A375 (cell line): ENCODE data around the gene FBLN7.

DNA sequence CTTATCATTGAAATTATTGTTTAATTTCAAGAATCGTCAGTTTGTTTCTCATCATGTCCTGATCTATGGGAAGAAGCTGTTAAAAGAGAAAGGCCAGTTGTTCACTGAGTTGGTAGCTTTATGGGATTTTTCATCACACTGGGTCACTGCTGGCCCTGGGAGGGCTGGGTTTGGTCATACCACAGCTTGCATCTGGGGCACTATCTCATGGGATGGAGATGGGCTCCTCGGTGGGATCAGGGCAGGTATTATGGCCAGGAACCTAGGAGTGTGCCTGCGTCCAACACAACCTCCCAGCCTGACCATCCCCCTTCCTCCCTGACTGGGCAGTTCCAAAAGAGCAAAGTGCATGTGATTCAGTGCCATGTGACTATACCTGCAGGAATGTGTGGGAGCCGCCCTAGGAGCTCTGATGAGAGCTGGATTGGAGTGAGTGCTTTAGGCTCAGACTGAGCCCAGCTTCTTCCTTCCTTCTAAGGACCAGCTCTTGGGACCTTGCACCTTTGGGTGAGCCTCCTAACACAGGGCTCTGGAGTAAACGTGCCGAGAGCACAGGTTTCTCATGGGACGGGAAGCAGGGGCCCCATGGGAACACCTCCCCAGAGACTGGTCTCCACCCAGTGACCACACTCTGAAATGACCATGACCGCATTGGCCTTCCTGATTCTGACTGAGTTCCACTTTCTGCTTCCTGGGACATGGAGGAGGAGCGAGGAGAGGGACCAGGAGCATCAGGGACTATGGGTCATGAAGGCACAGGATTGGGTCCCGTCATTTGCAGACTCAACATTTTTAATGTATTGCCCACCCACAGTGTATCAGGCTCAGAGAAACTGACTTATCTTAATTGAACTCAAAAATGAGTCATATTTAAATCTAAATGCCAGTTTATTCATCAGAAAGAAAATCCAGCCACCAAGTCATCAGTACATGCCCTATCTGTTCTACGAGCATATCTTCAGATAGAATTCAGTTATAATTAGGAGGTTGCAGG lies 87.9 kb upstream of the BCL2L11 start:
- RAMPAGE, long total RNA, result no peak

DNA sequence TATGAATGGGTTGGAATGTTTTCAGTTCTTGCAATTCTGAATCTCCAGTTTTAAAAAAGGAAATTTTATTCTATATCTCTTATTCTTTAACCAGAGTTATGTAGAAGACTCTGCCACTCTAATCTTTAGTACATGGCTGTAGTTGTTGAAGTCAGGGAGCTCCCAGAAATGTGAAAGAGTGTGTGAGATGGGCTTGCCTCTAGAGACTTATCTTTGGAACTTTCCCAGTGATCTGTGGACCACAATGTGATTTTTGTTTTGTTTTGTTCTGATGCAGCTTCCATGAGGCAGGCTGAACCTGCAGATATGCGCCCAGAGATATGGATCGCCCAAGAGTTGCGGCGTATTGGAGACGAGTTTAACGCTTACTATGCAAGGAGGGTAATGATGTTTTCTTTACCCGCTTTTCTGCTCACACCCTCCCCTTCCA lies 29.1 kb downstream of the BCL2L11 start:
- RAMPAGE, long total RNA, result no peak

DNA sequence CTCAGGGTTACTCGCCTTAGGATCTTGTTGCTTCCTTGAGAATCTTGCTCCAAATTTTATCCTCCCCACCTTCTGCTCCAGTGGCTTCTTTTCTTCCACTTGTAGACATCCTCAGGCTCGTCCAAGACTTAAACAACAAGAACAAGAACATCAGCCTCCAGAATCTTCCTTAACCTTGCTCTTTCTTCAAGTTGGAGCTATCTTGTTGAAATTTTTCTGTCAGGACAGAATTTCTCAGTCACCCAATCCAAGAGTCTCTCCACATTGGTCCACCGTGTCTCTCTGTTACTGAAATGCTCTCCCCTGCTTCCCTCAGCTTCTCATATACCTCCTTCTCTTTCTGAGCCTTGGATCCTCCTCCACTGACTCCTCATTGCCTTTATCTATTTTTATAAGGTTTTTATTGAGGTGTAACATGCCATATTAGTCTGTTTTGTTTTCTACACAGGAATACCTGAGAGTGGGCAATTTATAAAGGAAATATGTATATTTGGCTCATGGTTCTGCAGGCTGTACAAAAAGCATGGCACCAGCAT lies 113.0 kb downstream of the BCL2L11 start:
- RAMPAGE, long total RNA, result no peak

GRCh38 chr2:111276973-111277309 lies 156.2 kb downstream of the BCL2L11 start:
- RAMPAGE, long total RNA, result no peak

DNA sequence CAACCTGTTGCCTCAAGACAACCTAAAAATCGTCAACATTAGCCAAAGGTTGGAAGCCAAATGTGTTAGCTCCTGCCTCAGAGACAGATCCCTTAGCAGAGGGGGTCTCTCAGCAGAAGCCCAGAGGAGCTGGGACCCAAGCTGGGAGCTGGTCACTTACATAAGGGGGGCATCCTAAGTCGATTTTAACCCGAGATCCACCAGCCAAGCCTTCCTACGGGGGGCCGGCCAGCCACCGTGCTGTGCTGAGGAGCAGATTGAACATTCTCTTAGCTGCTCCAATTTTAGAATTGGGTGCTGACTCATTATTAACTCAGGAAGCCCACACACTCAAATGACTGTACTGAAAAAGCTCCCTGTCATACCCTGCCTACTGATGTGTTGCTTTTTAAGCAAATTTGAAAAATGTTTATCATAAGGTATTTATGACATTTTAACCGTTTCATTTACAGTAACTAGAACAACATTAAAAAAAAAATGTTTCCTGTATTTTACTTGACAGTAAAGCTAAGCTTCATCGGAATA lies 373.0 kb downstream of the BCL2L11 start:
- RAMPAGE, long total RNA, result no peak

- RAMPAGE, long total RNA, result no peak
These were observed 181.7 kb downstream of the ANAPC1 start for GRCh38 chr2:111701959-111703073.

DNA sequence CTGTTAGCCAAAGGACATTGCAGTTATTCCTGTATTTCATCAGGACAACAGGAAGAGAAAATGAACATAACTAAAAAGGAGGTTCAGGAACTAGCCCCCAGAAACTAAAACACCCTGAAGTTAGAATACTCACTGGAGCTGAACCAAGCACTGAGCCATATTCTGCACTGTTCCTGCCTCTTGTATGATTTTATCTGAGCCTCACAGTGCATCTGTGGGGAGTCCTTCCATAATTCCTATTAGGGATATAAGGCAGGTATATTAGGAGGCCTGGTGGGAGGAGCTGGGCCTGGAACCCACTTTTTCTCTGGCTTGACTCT lies 48.8 kb upstream of the TMEM87B start:
- RAMPAGE, long total RNA, result no peak

GRCh38 chr2:112031336-112032791 lies 23.2 kb upstream of the TMEM87B start:
- RAMPAGE, long total RNA, result no peak

DNA sequence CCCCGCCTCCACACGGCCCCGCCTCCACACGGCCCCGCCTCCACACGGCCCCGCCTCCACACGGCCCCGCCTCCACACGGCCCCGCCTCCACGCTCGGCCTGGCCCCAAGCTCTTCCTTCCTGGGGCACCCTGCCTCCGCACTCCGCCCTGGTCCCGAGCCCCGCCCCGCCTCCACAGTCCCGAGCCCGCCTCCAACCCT lies 262 bp upstream of the TMEM87B start:
- RAMPAGE, long total RNA, result no peak

DNA sequence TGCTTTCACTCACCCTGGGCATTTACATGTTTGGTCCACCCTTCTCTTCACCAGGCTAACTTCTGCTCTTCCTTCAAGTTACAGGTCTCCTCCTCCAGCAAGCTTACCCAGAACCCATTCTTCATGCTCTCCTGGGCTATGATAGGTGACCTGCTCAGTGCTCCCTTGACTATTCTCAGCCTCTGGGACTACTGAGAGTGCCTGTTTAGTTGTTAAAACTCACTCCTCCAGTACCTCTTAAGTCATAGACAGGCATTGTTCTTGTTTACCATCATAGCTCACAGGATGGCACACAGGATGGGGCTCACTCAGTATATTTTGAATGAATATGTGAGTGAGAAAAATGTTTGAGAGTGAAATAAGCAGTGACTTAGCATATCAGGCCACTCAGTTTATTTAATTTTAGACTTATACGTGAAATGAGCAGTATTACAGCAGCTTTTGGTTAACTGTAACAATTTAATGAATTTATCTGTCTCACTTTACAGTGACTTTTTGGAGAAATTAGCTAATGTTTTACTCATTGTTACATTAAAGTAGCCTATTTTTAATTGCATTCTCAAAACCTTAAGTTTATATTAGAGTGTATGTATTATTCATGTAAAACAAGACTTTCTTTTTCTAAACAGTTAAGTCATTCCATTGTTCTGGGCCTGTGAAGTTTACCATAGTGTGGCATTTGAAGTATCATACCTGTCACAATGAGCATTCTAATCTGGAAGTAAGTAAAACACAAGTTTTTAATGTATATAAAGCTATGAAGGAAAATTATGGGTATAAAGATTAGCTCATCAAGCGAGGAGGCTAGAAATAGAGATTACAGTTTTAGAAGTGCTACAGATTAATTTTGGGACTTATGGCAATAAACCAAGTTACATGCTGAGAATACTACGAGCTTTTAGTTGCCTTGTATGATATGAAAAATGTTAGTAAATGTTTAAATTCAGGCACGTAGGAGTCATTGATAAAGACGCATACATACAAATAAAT lies 8.8 kb downstream of the TMEM87B start:
- RAMPAGE, long total RNA, result no peak

GRCh38 chr2:112138226-112139354 lies at the start of gene FBLN7:
TSS of gene FBLN7 (plus strand) at chr2:112138385.
- RAMPAGE, long total RNA, result no peak

DNA sequence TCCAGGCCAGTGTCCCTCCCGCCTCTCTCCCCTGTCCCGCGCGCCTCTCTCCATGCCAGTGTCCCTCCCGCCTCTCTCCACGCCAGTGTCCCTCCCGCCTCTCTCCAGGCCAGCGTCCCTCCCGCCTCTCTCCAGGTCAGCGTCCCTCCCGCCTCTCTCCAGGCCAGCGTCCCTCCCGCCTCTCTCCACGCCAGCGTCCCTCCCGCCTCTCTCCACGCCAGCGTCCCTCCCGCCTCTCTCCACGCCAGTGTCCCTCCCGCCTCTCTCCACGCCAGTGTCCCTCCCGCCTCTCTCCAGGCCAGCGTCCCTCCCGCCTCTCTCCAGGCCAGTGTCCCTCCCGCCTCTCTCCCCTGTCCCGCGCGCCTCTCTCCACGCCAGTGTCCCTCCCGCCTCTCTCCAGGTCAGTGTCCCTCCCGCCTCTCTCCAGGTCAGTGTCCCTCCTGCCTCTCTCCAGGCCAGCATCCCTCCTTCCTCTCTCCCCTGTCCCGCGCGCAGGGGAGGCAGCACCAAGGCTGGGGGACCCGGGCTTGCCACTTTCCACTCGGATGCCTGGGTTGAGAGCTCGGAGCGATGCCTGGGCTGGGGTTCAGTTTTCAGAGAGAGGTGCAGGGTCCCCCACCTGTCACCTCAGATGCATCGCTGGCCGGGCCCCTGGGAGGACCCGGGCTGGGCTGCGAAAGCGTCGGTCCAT lies 1.8 kb downstream of the FBLN7 start:
- RAMPAGE, long total RNA, result no peak

DNA sequence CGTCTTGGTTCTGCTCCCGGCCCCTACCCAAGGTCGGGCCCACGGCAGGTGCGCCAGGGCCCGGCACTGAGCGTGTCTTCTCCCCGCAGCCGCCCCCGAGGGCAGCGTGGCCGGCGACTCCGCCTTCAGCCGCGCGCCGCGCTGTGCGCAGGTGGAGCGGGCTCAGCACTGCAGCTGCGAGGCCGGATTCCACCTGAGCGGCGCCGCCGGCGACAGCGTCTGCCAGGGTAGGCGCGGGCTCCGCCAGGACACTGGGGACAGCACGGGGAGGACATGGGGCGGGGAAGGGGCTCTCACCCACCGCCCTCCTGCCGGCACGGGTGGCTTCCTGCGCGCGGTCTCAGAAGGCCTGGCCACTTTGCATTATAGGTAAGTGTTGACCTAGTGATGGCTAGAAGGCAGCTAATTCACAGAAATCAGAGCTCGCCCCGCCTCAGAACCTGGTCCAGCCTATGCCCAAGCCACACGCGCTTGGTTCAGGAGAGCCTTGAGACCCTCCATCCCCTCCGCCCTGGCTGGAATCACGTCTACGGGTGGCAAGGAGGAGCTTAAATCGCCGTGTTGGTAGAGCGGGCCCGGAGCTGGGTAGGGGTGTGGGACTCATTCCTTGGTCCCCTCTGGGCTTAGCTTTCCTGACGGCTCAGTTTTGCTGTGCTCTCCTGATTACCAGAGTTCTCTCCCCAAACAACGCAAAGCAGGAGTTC lies 43.6 kb downstream of the FBLN7 start:
- RAMPAGE, long total RNA, result no peak

DNA sequence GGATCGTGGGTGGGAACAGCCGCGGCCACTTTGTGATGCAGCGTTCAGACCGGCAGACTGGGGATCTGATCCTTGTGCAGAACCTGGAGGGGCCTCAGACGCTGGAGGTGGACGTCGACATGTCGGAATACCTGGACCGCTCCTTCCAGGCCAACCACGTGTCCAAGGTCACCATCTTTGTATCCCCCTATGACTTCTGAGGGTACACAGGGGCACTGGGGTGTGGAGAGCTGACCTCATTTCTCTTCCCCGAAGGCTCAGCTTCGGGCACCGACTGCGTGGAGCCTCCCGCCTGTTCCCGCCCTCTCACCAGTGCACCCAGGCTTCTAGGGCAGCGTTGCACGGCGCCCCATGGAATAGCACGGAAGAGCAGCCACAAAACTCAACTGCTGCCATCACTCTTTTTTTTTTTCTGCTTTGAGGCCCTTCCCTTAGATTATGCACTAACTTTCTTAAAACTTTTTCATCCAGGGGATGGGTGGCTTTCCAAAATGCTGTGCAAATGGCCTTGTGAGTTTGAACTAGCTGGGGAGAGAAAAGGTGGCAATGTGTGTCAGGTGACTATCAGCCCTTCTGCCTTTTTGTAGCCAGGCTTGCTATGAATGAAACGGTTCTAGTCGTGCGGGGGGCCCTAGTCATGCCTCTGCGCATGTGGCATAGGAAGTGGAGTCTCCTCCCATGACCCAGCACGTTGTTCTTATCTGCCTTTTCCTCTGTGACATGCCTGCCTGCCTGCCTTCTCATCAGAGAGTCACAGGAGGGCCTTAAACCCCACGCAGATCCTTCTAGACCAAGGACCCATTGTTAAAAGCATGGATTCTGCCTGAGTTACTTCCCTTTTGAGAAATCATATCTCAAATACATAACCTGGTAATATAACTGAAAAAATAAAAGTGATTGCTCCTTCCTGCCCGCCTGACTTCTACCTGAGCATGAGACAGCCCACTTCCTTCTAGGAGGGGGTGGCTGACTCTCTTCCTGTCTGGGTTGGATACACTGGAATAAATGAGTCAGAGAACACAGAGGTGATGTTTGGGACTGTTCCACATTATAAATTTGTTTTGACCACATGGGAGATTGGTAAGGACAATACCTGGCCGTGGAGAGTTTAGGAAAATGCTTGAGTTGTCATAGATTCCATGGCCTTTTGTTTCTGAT lies 49.5 kb downstream of the FBLN7 start:
- RAMPAGE, long total RNA, result no peak

DNA sequence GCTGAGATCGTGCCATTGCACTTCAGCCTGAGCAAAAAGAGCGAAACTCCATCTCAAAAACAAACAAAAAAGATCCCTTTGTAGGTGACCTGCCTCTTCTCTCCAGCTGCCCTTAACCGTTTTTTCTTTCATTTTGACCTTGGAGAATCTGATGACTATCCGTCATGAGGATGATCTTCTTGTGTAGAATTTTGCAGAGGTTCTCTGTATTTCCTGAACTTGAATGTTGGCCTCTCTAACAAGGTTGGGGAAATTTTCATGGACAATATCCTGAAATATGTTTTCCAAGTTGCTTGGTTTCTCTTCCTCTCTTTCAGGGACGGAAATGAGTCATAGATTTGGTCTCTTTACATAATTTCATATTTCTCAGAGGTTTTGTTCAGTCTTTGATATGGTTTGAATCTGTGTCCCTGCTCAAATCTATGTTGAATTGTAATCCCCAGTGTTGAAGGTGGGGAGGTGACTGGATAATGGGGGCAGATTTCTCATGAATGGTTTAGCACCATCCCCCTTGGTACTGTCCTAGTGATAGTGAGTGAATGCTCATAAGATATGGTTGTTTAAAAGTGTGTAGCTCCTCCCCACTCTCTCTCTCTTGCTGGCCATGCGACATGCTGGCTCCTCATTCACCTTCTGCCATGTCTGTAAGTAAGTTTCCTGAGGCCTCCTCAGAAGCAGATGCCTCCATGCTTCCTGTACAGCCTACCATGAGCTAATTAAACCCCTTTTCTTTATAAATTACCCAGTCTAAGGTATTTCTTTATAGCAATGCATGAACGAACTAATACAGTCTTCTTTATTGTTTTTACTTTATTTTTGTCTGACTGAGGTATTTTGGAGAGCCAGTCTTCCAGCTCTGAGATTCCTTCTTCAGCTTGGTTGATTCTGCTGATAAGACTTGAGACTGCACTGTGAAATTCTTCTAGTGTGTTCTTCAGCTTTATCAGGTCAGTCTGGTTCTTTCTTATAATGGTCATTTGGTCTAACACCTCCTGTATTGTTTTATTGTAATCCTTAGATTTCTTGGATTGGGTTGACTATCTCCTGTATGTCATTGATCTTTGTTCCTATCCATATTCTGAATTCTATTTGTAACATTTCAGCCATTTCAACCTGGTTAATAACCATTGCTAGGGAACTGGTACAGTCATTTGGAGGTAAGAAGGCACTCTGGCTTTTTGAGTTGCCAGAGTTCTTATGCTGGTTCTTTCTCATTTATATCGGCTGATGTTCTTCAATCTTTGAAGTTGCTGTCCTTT lies 33.6 kb downstream of the ZC3H8 start:
- RAMPAGE, long total RNA, result no peak

- RAMPAGE, long total RNA, result no peak
These were observed 36.1 kb downstream of the ZC3H6 start for GRCh38 chr2:112311485-112311964.

GRCh38 chr2:112317802-112318089 lies 42.3 kb downstream of the ZC3H6 start:
- RAMPAGE, long total RNA, result no peak

DNA sequence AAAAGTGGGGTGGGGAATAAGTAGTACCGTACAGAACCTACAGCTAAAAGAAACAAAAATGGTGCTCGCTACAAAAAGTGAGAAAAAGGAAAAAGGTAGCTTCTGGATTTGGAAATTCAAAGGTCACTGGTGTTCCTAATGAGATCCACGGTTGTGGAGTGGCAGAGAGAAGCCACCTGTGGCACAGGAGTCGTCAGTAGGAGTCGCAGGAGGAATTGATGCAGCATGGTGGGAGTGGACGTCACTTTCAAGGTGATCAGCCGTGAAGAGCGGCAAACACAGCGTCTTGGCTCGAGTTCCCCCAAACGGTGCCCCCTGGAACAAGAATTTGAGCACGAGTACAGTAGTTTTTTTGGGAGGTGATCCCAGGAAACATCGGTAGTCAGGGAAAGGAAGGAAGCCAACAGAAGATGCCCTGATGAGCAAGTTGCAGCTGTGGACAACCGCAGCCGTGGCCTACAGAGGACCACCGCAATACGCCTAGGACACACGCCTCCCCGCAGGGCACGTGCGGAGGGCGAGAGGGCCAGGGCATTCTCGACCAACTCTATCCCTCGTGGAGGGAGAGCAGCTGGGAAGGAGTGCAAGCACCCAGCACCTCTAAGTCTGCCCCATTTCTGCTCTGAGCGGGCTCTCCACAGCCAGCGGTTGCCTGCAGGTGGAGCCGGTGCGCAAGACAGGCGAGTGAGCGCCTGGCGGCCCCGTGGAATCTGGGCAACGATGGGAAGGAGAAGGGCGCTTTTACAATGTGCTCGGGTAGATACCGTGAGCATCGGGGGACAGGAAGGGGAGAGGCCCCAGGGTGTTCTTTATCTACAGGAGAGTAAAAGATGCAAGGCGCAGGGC lies 1.2 kb upstream of the TTL start:
- RAMPAGE, long total RNA, result no peak

- RAMPAGE, long total RNA, result no peak
These were observed 22.1 kb upstream of the POLR1B start for GRCh38 chr2:112520138-112520565.

DNA sequence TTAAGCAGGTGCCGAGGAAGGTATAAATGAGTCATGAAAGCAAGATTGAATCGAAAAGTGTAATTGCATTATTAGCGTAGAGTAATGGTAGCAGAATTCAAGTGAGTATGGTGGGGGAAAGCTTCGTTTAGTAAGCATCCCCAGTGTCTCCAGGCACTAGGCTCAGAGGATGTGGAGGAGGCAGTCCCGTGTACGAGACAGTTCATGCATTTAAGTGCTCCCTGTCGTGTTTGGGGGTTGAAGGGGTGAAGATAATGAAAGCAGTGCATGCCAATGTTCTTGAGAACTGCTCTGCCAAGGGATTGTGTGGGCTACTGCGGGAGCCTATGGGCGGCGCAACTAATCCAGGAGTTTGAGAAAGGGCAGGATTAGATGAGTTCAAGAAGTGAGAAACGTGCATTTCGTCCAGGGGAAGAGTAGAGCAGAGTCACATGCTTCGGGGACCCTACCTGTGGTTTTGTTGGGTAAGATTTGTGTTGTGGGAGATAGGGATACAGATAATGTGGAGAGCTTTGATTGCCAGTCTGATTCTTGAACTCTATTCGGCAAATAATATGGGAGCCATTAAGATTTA lies 952 bp downstream of the POLR1B start:
- RAMPAGE, long total RNA, result no peak